Neutrophil (primary cell): Measurements from ENCODE around the genes TPX2 and CCM2L.

DNA sequence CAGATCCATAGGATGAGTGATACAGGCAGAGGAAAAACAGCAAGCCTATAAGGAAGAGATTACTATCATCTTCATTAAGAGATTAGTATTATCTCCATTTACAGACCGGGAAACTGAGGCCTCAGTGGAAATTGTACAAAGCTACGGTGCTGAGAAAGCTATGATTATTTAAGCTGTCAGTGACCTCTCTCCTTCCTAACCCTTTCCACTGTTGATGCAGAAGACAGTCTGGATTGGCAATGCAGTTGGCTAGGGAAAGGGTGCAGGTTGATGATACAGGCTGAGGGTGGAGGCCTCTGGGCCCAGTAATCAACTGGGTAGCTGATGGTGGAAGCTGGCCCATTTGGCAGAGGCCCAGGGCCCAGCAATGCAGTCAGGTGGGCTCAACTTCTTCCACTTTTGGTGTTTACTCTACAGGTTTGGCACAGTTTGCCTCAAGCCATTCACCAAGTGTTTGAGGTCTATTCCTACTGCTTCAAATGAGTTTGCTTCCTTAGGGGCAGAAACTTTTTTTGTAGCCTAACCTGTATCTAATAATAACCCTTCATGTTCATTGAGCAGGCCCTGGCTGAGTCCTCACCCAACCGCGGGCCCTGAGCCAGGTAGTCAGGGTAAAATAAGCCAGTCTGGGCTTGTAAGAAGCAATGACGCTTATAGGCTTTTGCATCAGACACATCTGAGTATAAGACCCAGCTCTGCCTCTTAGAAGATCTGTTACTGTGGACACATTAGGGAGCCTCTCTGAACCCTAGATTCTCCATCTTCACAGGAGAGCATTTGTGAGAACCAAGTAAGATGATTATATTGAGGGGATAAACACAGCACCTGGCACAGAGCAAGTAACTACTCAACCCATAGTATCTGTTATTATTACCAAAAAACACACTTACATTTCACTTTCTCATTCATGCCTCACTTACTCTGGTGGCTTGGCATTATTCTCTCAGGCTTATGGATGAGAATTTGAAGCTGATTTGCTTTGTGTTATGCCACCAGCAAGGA lies 12.0 kb downstream of the BCL2L1 start:
- PRO-cap, result no peak

DNA sequence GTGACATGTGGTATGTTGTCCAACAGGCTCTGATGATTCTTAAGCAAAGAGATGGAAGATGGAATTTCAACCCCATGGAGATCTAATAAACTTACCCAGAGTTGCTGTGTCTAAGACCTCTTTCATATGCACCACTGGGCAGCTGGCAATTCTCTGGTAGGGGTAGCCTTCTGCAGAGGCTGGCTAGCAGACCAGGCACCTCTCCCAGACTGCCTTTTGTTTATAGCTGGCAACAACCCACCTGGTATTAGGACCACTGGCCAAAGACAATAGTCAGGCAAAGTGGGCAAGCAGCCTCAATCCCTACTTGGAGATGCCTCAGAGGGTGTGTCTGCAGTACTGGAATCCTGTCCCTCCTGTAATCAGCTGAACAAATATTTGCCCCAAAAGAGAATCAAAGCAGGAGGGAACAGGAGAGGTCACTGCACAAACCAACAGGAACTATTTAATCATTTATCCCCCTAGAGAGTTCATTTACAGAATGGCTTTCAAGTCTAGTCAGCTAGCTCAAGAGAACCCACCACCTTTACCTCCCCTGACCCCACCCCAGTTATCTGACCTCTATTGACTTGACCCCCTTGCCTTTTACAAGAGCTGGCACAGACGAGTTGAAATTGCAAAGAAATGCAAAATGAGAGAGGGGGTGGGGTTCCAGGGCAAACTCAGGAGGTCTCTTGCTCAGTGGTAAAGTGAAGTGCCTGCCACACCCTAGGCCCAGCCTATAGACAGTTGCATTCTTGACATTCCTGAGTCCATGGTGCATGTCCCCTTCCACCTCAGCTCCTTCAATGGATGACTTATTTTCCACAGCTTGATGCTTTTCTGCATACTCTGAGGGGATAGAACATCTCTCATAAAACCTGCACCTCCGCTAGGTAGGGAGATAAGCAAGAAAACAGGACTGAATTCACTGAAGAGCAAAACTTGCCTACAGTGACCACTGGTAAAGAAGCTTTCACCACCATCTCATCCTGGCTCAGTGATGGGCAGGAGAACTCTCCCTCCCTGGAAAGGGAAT lies 2.8 kb downstream of the BCL2L1 start:
- PRO-cap, result no peak

GRCh38 chr20:31738568-31739910 lies at the start of gene TPX2:
TPX2 (plus strand) TSS chr20:31739290.
- PRO-cap, result no peak

DNA sequence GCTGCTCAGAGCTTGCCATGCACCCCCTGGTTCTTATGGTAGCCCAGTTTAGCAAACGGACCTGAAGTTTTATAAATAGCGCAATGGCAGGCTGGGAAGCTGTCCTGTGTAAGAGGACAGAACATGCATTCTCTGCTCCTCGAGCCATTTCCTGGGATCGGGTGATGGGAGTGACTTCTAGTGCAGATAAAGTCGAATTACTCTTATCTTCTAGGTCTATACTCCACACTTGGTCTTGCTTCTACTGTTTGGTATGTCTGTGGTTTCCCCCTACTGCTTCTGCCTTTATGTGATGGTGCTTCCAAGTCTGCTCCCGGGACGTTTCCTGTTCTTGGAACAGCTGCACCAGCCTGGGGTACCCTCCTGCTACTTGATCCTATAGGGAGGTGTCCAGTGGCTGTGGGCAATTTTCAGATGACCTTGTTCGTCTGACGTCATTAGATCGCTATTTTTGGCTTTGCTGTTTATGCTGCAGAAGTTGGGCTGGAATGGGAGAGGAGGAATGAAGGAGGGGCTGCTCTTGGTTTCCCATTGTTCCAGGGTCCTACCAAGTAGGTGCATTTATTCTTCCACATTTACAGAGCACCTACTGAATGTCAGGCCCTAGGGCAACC lies 6.9 kb upstream of the MYLK2 start:
- PRO-cap, result no peak

- PRO-cap, result no peak
Observed at GRCh38 chr20:31822189-31823064, 3.3 kb downstream of the MYLK2 start.

DNA sequence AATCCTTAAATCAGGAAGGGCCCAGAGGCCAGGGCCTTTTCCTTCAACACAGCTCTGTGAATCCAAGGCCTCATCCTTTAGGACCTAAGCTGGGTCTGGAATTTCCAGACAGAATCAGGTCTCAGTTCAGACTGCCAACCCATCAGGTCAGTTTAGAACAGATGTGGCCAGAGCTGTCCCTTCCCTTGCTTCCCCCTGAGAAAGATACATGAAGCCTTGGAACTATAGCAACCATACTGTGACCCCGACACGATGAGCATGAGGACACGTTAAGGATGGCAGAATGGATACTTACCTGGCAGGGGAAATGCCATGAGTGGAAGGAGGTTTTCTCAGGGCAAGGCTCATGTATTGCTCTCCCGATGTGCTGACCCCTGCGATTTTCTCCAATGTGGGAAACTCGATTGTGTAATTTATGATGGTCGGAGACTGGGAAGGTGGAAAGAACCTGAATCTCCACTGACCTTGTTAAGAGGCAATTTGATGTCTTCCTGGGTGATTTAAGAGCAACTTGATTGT lies 30.6 kb downstream of the TTLL9 start:
- PRO-cap, result no peak

DNA sequence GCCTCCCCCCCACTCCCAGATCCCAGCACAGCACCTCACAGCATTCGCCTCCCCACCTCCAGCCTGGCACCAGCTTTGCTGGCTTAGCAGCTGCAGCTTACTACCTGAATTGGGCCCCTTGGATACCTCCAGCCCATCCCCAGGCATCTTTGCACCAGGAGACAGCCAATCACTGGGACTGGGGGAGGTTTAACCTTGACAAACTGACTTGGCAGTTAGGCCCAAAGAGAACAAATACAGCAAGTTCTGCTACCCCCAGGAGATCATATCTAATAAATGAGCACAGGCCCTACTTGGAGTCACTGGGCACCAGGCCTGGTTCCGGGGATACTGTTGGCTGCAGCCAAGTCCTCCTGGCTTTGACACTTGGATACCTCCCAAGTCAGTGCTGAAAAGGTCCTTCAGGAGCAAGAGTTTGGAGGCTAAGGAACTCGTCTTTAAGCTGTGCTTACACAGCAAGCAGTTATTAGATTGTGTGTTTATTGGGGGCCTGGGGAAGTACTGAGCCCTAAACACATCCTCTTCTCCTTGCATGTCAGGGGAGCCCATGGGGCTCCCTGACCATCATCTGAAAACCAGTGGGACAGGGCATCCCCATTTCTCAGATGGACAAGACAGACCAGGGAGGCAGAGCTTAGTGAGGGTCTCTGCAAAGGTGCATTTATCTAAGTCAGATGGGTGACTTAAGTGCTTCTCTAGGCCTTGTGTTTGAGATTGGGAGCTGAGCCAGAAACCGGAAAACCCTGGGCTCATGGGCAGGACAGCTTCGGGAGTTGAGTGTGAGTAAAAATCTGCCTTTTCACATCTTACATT lies 8.6 kb downstream of the PDRG1 start:
- PRO-cap, result no peak

DNA sequence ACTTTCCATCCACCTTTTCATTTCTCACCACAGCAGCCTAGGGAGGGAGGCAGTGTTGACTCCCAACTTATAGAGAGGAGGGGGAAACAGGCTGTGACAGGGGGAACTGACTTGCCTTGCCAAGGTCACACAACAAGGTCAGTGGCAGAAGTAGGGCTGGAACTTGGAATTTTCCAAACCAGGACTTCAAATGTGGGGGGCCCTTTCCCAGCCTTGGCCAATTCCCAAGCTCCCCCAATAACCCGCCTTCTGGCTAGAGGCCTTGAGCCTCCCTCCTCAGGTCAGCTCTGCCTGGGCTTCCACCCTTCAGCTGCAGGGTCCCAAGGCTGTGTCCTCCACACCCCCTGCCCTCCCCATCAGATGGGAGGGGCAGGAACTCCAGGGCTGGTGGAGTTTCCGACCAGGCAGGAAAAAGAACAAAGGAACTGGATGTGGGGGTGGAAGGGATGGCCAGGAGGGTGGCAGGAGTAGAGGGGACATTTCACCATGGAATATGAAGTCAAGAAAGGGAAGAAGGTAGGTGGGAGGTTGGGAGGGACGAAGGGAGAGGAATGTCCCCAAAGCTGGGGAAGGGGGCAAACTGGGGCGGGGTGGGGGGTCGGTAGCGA lies at the start of gene CCM2L:
Gene CCM2L (plus strand): TSS at position 470 of the 608 bp plus-strand sequence.
- PRO-cap, result no peak

GRCh38 chr20:32017921-32018965 lies 8.0 kb downstream of the CCM2L start:
- PRO-cap, result no peak

- PRO-cap, result no peak
Observed at GRCh38 chr20:32168400-32168876, 39.1 kb downstream of the PLAGL2 start.

GRCh38 chr20:32181931-32182614 lies 25.5 kb downstream of the PLAGL2 start:
- PRO-cap, result no peak

DNA sequence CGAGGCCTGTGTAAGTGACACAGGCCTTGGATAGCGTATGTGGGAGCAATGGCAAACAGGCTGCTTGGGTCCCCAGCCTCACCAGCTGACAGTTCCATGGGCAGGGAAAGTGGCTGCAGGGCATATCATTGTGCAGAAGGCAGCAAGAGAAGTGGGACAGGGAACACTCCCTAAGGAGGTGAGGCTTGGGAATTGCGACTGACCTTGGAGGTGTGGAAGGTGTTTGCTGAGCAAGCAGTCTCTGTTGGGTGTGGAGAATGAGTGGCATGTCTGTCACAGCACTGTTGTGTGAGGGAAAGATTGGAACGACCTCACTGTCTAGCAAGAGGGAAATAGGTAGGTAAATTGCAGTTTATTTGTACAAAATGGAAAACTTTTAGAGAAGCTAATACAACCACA lies 16.8 kb downstream of the POFUT1 start:
- PRO-cap, result no peak

GRCh38 chr20:32452985-32454012 lies 95.2 kb downstream of the ASXL1 start:
- PRO-cap, result no peak

DNA sequence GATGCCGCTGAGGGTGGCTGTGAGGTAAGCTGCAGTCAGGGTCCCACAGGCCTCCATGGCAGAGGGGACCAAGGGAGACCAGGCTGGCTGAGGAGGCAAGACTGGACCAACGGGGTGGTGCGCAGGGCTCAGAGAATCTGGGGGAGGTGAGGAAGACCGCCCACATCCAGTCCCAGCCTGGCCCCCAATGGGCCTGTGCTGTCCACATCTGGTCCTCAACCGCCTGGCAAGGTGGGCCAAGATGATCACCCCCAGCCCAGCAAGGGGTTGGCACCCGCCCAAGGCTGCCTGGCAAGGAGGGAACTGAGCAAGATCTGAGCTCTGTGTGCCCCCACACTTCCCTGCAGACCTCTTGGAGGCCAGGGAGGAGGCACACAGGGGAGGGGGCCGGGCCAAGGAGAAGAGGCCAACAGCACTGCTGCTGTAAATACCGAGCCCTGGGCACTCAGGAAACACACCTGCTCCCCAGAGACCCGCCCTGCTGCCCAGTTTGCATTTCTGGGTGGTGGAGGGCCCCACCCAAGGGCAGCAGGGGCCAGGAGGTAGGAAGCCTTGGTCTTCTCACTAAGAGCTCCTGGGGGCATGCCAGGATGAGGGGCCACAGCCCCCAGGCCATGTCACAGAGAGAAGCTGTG lies 109.5 kb downstream of the ASXL1 start:
- PRO-cap, result no peak

GRCh38 chr20:32485510-32485864 lies 99.6 kb downstream of the NOL4L start:
- PRO-cap, result no peak

GRCh38 chr20:32527387-32528156 lies 57.6 kb downstream of the NOL4L start:
- PRO-cap, result no peak

- PRO-cap, result no peak
Observed at GRCh38 chr20:32560784-32561293, 24.3 kb downstream of the NOL4L start.

GRCh38 chr20:32607784-32608178 lies 22.6 kb upstream of the NOL4L start:
- PRO-cap, result no peak

DNA sequence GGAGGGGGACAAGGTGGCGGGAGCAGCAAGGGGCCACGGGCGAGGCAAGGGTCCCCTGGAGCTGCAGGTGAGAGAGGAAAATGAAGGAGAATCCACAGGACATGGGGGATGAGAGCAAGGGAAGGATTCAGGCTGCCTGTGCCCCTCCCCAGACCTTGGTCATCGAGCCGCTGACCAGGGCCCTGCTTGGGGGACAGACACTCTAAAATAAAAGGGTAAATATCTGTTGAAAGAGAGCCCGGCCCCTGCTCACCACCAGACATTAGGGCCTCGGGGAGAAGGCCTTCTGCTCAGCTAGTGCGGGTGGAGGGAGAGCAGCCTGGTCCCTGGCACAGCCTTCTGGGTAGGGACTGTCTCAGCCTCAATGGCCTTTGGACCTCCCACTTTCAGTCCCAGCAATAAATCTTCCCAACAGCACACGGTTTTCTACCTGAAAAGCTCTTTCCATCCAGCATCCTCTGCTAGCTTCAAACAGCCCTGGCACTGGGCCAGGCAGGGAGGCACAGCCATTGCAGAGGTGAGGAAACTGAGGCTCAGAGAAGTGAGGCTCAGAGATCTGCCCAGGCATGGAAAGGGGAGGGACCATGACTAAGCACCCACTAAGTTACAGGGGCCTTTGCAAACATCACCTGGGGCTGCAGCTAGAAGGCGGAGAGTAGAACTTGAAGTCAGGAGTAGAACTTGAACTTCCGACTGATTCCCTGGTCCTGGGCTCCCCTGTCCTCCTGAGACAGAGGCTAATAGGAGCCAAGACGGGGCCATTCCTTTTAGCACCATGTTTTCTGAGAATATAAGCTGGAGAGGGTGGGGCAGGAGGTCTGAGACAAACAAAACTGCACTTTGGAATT lies 43.8 kb upstream of the NOL4L start:
- PRO-cap, result no peak

DNA sequence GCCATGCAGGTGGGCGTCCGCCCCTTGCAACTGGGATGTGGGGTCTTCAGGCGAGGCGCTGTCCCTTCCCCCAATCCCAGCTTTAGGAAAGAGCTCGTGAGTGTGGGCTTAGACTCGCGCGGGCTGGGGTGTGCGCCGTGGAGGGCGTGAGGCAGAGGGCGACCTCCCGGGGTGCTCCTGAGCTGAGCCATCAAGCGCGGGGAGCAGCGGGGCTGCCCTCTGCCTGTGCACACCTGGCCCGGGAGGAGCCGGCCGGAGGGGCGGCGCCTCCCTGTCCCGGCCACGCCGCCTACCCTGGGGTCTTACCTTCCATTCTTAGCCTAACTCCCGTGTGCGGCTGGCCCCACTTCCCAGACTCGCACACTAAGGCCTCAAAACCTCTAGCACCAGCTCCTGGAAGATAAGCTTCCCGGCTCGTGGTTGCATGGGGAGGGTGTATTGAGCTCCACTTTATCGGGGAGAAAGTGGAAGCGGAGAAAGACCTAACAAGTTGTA lies 1.0 kb downstream of the DNMT3B start:
- PRO-cap, result no peak